IMR-90 (cell line): ENCODE measurements around the genes RPSA and ZNF619.

GRCh38 chr3:39260779-39261516 is 18.9 kb downstream of the CX3CR1 start:
- RRBS, result no CpG with 5 or more reads among the region's 10 CpGs
CAGE:
- cytosol, long polyA plus RNA, result no peak
- long polyA plus RNA, result no peak
- nucleus, long polyA plus RNA, result no peak

DNA sequence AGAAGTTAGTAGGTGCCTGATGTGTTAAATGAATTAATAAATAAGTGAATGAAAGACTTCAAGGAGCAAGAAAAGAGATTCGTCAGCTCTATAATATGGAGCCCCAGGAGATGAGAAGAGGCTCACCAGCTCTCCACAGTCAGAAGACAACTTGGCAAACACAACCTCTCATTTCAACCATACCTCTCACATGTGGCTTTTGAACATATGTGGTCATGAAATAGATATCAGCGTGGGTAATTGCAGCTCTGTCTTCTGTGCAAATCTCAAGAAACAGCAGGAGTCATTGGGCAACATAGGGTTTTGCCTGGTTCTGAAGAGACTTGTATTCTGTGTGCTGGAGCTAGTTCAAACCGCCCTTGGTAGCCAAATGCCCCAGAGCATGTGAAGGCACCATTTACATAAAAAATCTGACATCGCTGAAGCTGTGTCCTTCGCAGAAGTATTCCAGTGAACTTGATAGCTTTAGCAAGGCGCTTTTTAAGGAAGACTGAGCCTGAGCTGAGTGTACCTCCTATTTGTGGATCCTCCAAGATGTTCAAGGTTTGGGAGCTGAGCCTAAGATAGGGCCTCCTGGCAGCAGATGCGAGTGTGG is 8.4 kb downstream of the CX3CR1 start:
- RRBS, result no CpG with 5 or more reads among the region's 7 CpGs
CAGE:
- cytosol, long polyA plus RNA, result no peak
- long polyA plus RNA, result no peak
- nucleus, long polyA plus RNA, result no peak

- RRBS, result no CpG with 5 or more reads among the region's 4 CpGs
CAGE:
- cytosol, long polyA plus RNA, result no peak
- long polyA plus RNA, result no peak
- nucleus, long polyA plus RNA, result no peak
These were observed 3.6 kb downstream of the SLC25A38 start for GRCh38 chr3:39386580-39387270.

- RRBS, result under 1% methylated on average over 15 of the region's 65 CpGs
CAGE:
- cytosol, long polyA plus RNA, result start-site peak on the plus strand at chr3:39406716-39406755, 744 and 13,553 reads in 2 replicates; start-site peak on the plus strand at chr3:39406944-39407059, 1,391 and 856 reads in 2 replicates
- long polyA plus RNA, result start-site peak on the plus strand at chr3:39406717-39406755, 2,947 and 9,949 reads in 2 replicates; start-site peak on the plus strand at chr3:39406937-39407061, 1,646 and 1,220 reads in 2 replicates
- nucleus, long polyA plus RNA, result start-site peak on the plus strand at chr3:39406944-39407061, 513 and 426 reads in 2 replicates
These were observed at the start of gene RPSA for GRCh38 chr3:39406206-39407268. Gene RPSA, plus strand, starts transcription at chr3:39406720.

- RRBS, result no CpG with 5 or more reads among the region's 18 CpGs
CAGE:
- cytosol, long polyA plus RNA, result no peak
- long polyA plus RNA, result no peak
- nucleus, long polyA plus RNA, result no peak
These were observed 35.3 kb downstream of the MOBP start for GRCh38 chr3:39502691-39503238.

DNA sequence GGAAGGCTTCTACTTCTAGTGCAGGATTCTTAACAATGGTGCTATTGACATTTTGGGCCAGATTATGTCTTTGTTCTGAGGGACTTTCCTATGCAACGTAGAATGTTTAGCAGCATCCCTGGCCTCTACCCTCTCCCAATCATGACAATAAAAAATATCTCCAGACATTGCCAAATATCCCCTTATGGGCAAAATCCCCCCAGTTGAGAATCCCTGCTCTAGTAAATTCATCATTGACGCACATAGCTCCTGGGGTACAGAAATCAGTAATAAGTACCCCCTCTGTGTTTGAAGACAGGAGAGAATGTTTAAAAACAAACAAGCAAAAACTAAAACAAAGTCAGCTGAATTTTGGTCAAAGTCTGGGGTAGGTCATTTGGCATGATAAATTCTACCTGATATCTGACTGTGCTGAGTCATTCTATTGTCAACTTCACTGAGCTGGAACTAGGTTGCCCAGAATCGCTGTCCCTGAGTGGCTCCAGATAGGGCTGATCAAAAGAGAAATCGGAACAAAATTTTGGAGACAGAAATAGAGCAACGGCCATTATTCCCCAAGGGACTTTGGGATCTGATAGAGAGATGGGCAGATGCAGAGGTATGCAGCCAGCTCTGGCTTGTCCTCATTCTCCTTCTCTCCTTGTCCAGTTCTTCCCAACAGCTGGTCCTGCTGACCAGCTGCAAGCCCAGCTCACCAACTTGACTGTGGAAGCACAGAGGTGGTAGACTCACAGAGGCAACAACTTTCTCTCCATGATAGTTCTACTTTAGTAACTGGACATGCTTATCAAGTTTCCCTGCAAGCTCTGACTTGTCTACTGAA is 57.4 kb upstream of the MYRIP start:
- RRBS, result no CpG with 5 or more reads among the region's 5 CpGs
CAGE:
- cytosol, long polyA plus RNA, result no peak
- long polyA plus RNA, result no peak
- nucleus, long polyA plus RNA, result no peak

DNA sequence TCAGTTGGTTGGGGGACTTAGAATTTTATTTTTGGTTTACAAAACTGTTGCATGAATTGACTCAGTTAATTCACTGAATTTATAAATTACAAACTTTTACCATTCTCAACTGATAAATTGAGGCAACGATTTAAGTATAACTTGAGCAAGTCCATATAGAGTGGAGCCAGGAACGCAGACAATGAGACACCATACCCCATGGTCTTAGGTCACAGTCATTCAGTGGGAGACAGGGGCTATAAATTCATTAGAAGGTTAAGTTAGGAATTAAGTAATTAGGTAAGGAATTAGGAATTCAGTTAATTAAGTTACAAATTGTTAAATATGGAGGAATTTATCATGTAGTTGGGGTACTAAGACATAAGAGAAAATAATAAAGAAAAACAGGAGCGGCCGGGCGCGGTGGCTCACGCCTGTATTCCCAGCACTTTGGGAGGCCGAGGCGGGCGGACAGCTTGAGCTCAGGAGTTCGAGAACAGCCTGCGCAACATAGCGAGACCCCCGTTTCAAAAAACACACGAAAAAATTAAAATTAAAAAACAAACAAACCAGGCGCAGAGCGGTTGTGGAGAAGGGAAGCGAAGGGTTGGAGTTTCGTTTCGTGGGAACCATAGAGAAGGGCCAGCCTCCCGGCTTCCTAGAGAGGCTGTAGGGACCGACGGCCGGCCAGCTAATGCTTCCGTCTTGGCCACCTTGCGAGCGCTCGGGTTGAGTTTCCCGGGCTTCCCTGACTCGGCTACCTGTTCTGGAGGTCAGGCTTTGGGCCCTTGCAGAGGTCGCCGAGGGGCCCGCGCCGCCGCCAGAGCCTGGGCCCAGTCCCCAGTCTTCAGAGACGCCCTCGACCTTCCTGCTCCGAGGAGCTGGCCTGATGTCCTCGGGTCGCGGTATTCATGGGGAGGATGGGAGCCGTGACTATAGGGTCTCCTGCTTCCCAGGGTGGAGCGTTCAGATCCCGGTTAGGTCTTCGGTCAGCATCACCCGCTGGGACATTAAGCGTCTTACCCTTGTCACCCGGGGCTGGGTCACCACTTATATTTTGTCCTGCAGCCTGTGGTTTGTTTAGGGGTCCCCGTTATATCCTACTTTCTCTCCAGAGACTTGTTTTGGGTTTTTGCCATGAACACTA is at the start of gene ZNF619:
ZNF619 (plus strand) TSS at position 649 of the 1,126 bp plus-strand sequence.
- RRBS, result 3% methylated on average over 11 of the region's 50 CpGs
CAGE:
- cytosol, long polyA plus RNA, result no peak
- long polyA plus RNA, result no peak
- nucleus, long polyA plus RNA, result no peak

- RRBS, result no CpG with 5 or more reads among the region's 4 CpGs
CAGE:
- cytosol, long polyA plus RNA, result no peak
- long polyA plus RNA, result no peak
- nucleus, long polyA plus RNA, result no peak
These were observed 17.6 kb downstream of the ZNF621 start for GRCh38 chr3:40542291-40542902.

GRCh38 chr3:40690663-40691036 is 165.9 kb downstream of the ZNF621 start:
- RRBS, result no CpG with 5 or more reads among the region's 3 CpGs
CAGE:
- cytosol, long polyA plus RNA, result no peak
- long polyA plus RNA, result no peak
- nucleus, long polyA plus RNA, result no peak

- RRBS, result no CpG with 5 or more reads among the region's 3 CpGs
CAGE:
- cytosol, long polyA plus RNA, result no peak
- long polyA plus RNA, result no peak
- nucleus, long polyA plus RNA, result no peak
These were observed 306.6 kb upstream of the CTNNB1 start for GRCh38 chr3:40892762-40893087.

GRCh38 chr3:41167113-41167658 is 32.1 kb upstream of the CTNNB1 start:
- RRBS, result no CpG with 5 or more reads among the region's 5 CpGs
CAGE:
- cytosol, long polyA plus RNA, result no peak
- long polyA plus RNA, result no peak
- nucleus, long polyA plus RNA, result no peak

GRCh38 chr3:41233435-41234063 is 34.2 kb downstream of the CTNNB1 start:
- RRBS, result no CpG with 5 or more reads among the region's 6 CpGs
CAGE:
- cytosol, long polyA plus RNA, result no peak
- long polyA plus RNA, result no peak
- nucleus, long polyA plus RNA, result no peak

DNA sequence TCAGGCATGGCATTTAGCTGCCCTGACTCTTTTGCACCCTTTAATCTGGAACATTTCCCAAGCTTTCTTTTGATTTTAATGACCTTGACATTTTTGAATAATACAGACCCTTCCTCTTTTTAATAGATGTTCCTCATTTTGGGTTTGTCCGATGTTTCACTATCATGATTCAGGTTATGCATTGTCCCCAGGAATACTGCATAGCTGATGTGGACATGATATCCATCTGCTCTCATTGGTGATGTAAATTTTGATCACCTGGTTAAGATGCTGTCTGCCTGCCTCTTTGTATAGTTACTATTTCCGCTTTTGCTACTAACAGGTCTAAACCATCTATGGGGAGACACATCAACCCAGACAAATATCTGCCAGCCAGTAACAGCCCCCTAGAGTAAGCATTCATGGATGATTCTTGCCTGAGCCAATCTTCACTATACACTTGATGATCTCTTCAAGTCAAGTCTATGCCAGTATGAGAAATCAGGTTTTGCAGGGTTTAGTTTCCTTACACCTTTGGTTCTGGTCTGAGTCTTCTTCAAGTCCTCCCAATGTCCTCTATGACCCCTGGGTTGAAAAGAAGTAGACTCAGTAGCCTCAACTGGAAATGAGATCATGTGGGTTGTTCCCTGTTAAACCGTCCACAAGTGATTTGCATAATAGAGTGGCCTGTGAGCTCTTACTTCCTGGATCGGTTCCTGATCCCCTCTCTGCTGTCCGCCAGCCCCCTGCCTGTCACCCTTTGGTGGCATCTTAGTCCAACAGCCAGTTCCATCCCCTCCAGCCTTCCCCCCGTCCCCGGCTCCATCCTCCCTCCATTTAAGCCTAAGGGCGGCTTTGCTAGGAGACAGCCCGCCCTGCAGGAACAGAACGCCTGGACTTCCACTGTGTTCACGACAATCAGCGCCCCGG is 50.8 kb upstream of the ULK4 start:
- RRBS, result 2% methylated on average over 3 of the region's 13 CpGs
CAGE:
- cytosol, long polyA plus RNA, result no peak
- long polyA plus RNA, result no peak
- nucleus, long polyA plus RNA, result no peak

DNA sequence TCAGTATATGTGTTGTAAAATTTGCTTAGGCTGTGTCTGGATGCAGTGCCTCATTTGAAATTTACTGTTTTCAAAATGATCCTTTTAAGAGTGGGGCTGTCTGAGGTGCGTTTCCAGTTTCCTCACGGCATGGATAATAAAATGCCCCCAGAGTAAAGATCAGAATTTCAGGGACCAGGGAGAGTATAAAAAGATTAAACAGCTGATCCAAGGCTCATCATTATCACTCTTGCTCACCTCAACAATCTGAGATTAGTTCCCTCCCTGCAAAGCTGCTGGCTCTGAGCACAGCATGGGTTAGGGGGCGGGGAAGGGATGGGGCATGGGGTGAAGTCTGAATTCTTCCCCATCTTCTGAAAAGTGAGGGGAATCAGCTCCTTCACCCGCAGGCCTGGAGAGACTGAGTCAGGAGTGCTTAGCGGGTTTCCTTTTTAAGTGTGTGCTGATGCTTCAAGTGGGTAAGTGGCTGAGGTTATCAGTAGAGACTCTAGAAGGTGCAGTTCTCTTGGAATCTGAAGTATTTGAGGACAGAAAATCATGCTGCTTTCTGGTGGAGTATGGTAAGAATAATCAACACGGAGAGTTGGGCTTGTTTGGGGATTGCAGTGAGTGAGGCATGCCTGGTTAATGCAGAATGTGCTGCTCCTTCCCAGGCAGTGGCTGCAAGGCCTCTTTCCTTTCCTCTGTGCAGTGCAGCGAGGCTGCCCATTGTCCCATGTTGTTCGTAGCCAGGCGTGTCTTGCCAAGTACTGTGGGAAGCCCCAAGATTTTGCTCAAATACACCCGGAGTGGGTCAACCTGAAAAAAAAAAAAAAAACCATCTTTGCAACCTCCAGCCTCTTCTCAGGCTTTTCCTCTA is 59.2 kb upstream of the TRAK1 start:
- RRBS, result no CpG with 5 or more reads among the region's 10 CpGs
CAGE:
- cytosol, long polyA plus RNA, result no peak
- long polyA plus RNA, result no peak
- nucleus, long polyA plus RNA, result no peak

GRCh38 chr3:42066502-42067223 is 24.5 kb upstream of the TRAK1 start:
- RRBS, result no CpG with 5 or more reads among the region's 8 CpGs
CAGE:
- cytosol, long polyA plus RNA, result no peak
- long polyA plus RNA, result no peak
- nucleus, long polyA plus RNA, result no peak

DNA sequence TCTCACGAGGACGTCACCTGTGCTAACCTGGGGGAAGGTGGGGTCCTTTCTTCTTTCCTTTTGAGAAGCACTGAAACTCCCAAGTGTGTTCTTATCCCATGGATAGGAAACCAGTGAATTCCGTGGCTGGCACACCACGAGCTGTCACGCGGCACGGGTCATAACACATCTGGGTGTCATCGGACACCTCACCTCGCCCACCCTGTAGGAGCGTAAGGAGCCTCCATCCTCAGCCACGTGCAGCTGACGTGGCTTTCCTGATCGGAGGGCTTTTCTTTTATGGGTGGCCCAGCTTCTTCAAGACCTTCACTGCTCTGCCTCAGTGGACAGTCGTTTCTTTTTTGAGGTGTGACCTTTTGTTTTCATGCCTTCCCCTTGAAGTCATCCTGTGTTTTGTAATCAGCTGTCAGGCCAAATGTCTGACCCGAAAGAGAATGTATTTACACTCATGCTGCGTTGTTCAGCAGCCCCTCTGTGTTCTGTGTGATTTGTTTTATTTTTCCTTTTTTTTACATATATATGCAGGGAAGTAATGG is 41.9 kb downstream of the CCK start:
- RRBS, result no CpG with 5 or more reads among the region's 16 CpGs
CAGE:
- cytosol, long polyA plus RNA, result no peak
- long polyA plus RNA, result no peak
- nucleus, long polyA plus RNA, result no peak

GRCh38 chr3:42224800-42225555 is 41.0 kb downstream of the CCK start:
- RRBS, result no CpG with 5 or more reads among the region's 11 CpGs
CAGE:
- cytosol, long polyA plus RNA, result no peak
- long polyA plus RNA, result no peak
- nucleus, long polyA plus RNA, result no peak

DNA sequence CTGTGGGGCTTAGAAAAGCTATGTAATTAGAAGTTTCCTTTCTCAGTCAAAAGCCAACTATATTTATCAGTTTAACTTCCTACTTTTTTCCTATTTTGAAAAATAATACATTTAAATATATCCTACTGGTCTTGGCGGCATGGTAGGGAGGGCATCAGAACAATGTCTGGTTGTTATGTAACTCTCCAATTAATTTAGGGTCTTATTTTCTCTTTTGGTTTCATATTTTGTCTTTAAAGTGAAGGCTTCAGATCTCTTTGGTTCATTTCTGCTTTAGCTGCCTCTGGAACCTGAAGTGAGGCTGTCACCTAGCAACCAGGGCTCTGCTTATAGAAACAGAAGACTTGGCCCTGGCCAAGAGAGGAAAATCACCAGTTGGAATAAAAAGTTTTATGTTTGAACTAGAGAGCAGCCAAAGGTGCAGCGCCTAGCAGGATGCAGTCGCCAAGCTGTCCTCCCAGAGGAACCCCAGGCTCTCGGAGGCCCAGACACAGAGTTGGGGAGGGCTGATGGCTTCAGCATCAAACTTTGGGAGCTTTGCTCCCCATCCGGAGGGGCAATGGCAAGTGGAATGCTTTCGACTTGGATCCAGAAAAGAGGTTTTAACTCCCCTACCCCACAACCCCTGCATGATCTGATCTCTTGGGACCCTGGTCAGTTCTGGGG is 41.1 kb downstream of the LYZL4 start:
- RRBS, result no CpG with 5 or more reads among the region's 6 CpGs
CAGE:
- cytosol, long polyA plus RNA, result no peak
- long polyA plus RNA, result no peak
- nucleus, long polyA plus RNA, result no peak

- RRBS, result no CpG with 5 or more reads among the region's 6 CpGs
CAGE:
- cytosol, long polyA plus RNA, result no peak
- long polyA plus RNA, result no peak
- nucleus, long polyA plus RNA, result no peak
These were observed 12.2 kb upstream of the VIPR1 start for GRCh38 chr3:42490086-42490900.

GRCh38 chr3:42510271-42510774 is 7.9 kb downstream of the VIPR1 start:
- RRBS, result no CpG with 5 or more reads among the region's 4 CpGs
CAGE:
- cytosol, long polyA plus RNA, result no peak
- long polyA plus RNA, result no peak
- nucleus, long polyA plus RNA, result no peak